H7 (cell line): ENCODE data around the gene ACSM6.

GRCh38 chr10:94936687-94936871, 1.9 kb upstream of the CYP2C9 start:
- RAMPAGE, long total RNA = no peak

DNA sequence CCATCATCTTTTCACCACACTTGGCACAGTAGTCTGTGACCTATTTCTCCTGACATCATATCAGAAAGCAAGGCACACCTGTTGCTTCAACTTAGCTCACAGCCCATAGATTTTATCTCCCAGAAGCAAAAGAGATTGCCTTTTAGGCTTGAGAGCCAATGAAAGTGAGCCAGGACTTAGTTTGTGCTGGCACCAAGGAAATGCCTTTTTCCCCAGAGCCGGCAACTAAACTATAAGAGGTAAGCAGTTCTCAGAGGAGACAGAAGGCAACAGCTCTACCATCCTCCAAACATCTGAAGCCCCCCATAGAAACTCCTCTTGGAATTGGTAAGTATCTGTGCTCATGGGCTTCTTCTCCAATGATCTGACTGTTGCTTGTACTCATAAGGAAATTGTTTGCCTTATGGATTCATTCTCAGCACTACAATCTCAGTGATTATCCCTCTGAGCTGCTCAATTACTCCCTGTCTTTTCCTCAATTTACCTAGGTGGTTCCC, at the start of gene ACSM6:
ACSM6 (plus strand) TSS at position 262 of the 497 bp plus-strand sequence.
- RAMPAGE, long total RNA = no peak

DNA sequence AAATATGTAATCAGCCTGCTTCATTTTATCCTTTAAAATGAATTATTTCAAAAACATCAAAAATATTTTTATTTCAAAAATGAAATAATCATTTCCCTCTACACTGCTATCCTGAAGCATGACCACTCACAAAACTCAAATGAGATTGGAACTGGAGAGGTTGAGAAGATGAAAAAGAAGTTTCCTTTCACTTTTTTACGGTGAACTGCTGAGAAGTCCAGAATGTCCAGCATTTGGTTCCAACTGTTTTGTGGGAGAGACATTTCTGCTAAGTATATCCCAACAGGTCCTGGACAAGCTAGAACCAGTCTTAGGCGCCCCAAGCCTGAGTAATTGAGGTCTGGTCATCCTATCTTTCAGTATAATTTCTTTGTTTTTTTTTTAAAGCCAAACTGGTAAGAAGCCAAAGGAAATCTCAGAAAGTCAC, 15.3 kb downstream of the PDLIM1 start:
- RAMPAGE, long total RNA = no peak

DNA sequence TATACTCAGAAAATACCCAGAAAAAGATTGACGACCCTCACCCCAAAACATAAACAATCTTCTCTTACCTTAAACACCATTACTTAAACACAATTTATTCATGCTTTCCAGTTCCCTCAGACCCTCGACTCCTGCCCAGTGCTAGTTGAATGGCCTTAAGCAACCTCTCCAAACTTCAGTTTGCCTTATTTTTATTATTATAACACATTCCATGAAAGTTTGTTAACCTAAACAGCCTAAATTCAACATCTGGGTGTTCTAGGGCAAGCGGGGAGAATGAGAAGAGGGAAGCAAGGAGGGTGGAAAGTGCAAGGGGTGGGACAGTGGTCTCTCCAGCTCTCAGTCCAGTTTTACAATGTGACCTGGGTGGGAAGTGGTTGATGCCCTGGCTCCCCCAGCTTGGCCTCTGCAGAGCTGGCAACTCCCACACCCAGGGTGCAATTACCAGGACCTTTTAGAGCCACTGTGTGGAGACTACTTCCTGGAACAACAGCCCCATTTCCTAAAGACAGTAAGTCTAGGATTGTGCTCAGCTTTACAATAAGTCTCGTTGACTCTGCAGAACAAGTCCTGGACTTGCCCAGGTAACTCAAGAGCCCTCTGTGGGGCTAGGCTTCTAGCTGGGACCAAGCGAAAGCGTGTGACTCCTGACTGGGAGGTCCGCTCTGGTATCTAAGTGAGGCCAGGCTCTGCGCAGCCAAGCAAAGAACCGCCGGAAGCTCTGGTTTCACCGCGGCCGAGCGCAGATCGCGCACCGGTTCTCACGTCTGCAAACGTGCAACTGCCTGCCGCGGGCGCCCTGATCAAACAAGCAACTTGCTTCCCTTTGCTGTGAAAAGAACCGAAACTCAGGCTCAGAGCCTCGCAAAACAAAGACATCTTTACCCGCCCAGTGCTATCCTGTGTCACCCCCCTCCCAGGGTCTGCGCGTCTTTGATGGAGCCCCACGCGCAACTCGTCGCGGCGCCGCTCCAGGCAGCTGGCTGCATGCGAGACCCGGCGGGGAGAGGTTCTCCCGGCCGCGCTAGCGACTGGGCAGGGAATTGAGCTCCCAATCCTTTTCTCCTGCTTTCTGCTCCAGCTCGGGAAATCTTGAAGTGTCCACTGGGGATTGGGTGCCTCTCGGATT, 4.2 kb upstream of the PDLIM1 start:
- RAMPAGE, long total RNA = no peak

GRCh38 chr10:95327325-95327878, 36.6 kb upstream of the PDLIM1 start:
- RAMPAGE, long total RNA = no peak

DNA sequence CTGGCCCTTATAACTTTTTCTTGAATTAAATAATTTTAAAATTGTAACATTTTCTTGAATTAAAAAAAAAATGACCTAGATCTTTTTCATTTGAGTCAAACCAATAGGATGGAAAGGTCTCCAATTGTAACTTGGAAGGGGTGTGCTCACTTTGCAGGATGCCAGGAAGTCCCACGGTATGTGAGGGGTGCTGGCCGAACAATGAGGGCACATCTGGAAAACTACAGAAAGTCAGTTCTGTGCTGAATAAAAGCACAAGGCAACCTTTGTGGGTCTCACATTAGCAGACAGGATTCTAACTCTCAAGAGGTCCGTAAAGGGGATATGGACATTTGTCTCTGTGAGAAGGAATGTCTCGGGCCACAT, 52.8 kb upstream of the PDLIM1 start:
- RAMPAGE, long total RNA = no peak

DNA sequence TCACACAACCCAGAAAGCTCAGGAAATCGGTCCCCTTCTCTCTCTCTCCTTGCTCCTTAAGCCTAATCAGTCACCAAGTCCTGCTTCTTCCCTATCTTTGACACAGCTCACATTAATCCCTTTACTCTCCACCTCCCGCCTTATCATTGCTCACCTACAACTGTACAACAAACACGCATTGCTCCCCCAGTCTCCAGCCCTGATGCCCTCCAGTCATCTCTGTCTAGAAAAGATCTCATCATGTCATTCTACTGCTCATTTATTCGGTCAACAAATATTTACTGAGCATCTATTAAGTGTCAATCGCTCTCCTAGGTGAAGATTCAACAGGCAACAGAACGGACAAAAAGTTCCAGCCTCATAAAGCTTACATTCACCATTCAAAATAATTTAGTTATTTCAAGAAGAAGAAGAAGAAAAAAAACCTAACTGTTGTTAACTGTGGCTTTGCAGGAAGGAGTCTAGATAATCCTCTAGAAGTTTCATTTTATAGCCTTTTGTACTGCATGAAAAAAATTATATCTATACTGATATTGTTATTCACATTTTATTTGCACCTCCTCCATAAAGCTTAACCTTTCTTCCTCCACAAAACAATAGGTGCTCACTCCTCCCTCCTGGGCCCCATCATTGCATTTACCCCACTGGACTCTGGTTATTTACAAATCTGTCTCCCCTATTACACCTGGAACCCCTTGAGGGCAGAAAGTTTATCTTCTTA, 71.9 kb upstream of the PDLIM1 start:
- RAMPAGE, long total RNA = no peak

GRCh38 chr10:95403675-95404420, 113.0 kb upstream of the PDLIM1 start:
- RAMPAGE, long total RNA = no peak

- RAMPAGE, long total RNA = no peak
Measured at GRCh38 chr10:95446259-95446869, 114.8 kb downstream of the SORBS1 start.

DNA sequence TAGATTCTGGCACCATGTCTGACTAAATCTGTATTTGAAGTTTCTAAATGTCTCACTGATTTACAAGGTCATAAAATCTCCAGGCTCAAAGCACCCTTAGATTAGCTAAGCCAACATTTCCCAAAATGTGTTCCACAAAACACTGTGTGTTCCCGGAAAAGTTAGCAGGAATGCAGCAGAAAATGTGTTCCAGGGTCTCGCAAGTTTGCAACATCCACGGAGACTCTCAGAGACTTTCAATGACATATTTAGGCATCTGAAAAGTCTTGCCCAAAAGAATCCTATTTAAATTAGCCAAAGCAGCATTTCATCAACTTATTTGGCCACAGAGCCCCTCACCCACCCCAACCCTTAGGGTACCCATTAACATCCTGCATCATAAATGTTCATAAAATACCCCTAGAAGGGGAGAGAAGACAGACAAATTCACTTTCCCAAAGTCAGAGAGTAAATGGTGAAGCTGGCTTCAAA, 91.8 kb downstream of the SORBS1 start:
- RAMPAGE, long total RNA = no peak

GRCh38 chr10:95517204-95518026, 43.8 kb downstream of the SORBS1 start:
- RAMPAGE, long total RNA = no peak

GRCh38 chr10:95539602-95540170, 21.5 kb downstream of the SORBS1 start:
- RAMPAGE, long total RNA = no peak

GRCh38 chr10:95558232-95559104, 2.7 kb downstream of the SORBS1 start:
- RAMPAGE, long total RNA = no peak

DNA sequence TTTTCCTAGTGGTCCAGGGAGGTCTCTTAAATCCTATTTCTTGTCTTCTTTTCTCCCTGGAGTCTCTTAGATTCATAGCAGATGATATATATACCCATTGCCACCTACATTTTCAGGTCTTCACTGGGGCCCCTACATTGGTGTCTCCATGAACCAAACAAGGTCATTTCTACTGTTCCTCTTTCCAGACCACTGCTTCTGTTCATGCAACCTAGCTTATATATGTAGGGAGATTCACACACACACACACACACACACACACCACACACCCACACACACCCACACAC, 70.1 kb upstream of the CC2D2B start:
- RAMPAGE, long total RNA = no peak

DNA sequence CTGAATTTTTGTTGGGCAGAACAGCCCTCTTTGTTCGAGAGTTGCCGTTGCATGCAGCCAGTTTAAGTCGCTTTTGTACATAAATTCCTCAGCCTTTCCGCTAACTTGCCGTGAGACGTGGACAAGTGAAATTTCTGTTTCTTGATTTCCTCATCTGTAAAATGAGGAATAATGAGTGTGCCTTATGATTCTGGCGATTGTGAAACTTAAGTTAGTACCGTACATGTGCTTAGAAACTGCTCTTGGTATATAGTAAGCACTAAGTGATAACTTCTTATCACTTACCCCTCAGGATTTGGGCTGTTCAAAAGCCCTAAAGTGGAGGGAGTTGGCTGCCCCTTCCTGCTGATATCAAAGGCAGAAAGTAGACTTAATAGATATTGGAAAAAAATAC, 1.4 kb downstream of the CCNJ start:
- RAMPAGE, long total RNA = no peak

GRCh38 chr10:96118661-96119045, 11.4 kb upstream of the ZNF518A start:
- RAMPAGE, long total RNA = no peak

GRCh38 chr10:96130629-96131204, 620 bp downstream of the ZNF518A start:
- RAMPAGE, long total RNA = no peak

DNA sequence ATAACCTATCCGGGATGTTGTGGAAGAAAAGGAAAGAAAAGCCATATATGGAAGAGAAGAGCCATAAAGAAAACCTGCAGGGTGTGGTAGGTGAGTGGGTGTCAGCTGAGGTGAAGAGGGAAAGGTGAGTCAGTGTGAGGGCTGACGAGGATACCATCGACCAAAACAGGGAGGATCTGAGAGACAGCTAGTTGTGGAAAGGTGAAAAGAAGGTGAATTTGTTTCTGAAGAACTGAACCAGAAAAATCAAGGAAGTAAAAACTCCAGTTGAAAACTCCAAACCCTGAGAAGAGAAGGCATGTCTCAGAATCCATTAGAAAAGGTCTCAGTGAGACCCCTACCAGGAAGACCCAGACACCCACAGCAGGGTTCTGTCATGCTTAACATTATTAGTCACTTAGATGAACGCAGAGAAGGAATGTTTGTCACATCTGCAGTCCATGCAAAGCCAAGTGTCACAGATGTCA, 4.1 kb downstream of the BLNK start:
- RAMPAGE, long total RNA = no peak

GRCh38 chr10:96567432-96567905, 19.3 kb downstream of the TM9SF3 start:
- RAMPAGE, long total RNA = no peak

- RAMPAGE, long total RNA = no peak
Measured at GRCh38 chr10:96588707-96589144, 1.9 kb upstream of the TM9SF3 start.